ENCODE data around the genes CRHR1, LRRC37A2 and WNT3.

GRCh38 chr17:45224951-45225830 lies 3.5 kb downstream of the FMNL1 start:
- RRBS, result 5% methylated on average over 2 of the region's 10 CpGs

GRCh38 chr17:45235856-45236348 lies 14.2 kb downstream of the FMNL1 start:
- RRBS, result no CpG with 5 or more reads among the region's 13 CpGs

- RRBS, result no CpG with 5 or more reads among the region's 19 CpGs
These were observed 17.1 kb downstream of the SPATA32 start for GRCh38 chr17:45244556-45245406.

DNA sequence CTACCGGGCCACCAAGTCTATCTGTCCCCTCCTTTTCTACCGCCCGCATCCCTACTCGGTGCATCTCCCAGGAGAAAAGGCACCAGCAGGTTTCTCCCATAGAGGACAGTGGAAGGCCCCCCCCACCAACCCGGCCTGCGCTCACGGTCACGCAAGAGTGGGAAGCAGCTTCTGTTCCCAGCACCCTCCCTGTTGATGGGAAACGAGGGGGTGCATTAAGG lies 26.8 kb upstream of the SPATA32 start:
- RRBS, result no CpG with 5 or more reads among the region's 9 CpGs

DNA sequence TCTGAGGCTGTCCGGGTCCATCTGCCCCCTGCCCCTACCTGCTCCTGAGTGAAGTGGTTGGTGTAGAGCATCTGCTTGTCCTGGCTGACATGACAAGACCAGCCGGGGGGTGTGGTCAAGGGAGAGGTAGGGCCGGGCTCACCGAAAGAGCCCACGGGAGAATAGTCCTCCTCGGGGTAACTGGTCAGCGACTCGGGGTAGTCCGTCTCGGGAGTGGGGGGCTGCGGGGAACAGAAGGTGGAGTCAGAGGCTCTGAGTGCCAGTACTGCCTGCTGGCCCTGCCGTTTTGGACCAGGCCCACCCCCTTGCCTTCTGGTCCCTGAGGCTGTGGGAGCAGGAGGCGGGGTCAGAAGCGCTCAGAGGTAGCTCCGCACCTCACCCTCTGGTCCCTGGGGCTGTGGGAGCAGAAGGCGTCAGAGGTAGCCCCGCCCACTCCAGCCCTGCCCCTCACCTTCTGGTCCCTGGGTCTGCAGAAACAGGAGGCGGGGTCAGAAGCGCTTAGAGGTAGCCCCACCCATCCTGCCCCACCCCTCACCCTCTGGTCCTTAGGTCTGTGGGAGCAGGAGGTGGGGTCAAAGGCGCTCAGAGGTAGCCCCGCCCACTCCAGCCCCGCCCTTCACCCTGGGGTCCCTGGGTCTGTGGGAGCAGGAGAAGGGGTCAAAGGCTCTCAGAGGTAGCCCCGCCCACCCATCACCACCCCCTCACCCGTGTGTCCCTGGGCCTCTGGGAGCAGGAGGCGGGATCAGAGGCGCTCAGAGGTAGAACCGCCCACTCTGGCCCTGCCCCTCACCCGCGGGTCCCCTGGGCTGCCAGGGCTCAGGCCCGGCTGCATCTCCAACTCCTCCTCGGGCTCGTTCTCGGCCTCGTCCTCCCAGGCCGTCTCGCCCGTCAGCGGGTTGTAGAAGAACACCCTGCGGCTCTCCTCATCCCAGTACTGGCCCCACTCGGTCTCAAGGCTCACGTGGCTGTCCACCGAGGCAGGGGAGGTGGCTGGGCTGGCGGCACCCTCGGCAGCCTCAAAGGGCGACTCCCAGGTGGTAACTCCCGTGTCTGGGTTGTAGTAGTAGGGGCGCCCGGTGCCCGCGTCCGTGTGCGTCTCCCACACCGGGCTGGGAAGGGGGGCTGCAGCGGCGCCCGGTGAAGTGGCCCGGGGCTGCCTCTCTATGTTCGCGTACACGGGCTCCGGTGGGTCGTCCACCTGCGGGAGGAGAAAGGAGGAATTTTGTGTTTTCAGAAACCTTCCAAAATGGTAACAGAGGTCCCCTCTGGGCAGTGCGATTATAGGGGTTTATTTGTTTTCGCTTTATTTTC lies 27.3 kb downstream of the ARHGAP27 start:
- RRBS, result 92% methylated on average over 2 of the region's 65 CpGs

DNA sequence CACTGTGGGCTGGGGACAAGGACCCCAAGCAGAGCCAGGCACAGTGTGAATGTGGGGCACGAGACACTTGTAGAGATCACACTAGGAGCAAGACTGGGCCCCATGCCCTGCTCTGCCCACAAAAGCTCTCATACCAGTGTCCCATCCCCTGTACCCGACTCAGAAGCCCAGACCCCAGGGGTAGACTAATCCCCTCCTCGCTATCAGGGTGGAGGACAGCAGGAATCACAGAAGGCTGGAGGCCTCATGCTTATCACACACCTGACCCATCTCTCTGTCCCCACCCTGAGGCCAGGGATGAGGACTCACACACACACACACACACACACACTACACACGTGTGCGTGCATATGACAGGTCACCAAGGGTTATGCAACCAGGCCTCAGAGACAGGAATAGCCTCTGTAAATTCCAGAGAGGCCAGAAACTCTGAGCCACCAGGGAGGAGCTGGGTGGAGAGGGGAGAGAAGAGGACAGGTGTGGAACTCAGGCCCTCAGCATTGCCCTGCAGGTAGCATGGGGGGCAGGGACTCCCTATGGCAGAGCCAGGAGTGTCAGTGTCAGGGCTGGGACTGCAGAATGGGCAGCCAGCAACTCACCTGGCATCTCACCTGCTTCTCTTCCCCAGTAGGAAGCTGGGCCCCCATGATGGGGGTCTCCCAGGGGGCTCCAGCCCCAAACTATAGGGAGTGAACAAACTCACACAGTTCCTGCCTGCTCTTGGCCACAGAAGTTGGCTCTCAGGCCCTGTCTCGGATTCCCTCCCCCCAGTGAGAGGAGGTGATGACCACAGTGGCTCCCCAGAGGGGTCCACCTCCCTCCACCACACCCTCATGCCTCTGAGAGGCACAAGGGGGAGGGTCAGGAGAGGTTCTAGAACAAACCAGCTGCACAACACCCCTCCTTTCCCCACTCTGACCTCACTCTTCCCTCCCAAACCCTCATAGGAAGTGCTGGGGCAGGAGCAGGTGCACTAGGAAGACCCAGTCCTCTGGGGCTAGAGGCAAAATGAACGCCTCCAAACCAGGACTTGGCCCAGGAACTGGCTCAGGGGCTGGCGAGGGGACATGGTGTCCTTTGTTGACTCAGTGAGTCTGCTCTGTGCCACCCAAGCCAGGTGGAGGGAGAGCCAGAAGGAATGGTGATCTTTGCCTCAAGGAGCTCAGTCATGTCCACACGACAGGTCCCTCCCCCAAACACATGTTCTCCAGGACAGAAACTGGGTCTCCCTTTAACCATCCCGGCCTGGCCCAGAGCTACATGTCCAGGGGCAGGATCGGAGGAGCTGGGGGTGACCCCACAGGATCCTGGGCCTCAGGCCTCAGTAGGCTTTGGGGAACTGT lies 20.7 kb downstream of the ARHGAP27 start:
- RRBS, result no CpG with 5 or more reads among the region's 11 CpGs

DNA sequence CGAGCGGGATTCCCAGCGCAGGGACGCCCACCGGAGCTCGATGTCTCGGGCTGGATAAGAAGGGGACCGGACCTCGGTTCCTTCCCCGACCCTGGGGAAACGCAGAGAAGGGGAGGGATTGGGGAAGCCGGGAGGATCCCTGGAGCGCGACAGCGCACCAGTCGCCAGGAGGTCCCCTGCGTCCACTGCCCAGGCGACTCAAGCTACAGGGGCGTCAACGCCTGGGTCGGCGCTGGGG lies 492 bp downstream of the ARHGAP27 start:
- RRBS, result 3% methylated on average over 7 of the region's 22 CpGs

GRCh38 chr17:45440081-45441123 lies 7.7 kb upstream of the ARHGAP27 start:
- RRBS, result no CpG with 5 or more reads among the region's 16 CpGs

DNA sequence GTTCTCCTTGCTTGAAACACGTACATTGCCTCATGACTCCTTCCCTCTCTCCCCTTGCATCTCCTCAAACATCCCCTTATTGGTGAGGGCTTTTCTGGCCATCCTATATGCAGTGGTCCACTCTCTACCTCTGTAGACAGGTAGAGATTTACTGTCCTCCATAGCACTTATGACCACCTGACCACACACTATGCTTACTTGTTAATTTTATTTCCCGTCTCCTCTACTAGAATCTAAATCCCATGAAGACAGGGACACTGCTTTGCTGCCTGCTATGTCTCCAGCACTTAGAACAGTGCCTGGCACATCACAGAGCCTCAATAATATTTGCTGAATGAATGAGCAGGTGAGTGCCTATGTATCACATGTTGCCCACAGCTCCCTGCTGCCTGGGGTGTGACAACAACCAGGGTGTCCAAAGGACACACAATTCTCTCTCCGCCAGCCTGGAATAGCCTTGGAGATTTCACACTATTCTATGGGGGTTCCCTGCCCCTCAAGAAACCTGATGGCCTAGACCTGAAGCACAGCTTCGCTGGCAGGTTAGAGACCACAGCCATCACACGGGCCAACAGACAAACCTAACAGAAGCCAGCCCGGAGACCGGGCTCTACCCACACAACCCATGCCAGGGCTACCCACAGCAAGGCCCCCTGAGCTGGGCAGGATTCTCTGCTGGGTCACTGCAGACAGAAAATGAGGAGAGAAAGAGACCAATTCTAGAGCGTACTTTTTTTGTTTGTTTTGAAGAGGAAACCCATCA lies 23.6 kb upstream of the ARHGAP27 start:
- RRBS, result no CpG with 5 or more reads among the region's 8 CpGs

GRCh38 chr17:45641068-45641863 lies 142.9 kb upstream of the CRHR1 start:
- RRBS, result no CpG with 5 or more reads among the region's 11 CpGs

- RRBS, result 4% methylated on average over 39 of the region's 117 CpGs
These were observed at the start of gene CRHR1 for GRCh38 chr17:45783242-45784475. Gene CRHR1 (plus strand): TSS chr17:45784320.

GRCh38 chr17:46033225-46033840 lies 34.3 kb downstream of the STH start:
- RRBS, result no CpG with 5 or more reads among the region's 6 CpGs

- RRBS, result no CpG with 5 or more reads among the region's 2 CpGs
These were observed 74.0 kb downstream of the STH start for GRCh38 chr17:46072971-46073435.

GRCh38 chr17:46109712-46110131 lies 83.5 kb downstream of the KANSL1 start:
- RRBS, result no CpG with 5 or more reads among the region's 2 CpGs

GRCh38 chr17:46171833-46172378 lies 21.3 kb downstream of the KANSL1 start:
- RRBS, result no CpG with 5 or more reads among the region's 14 CpGs

DNA sequence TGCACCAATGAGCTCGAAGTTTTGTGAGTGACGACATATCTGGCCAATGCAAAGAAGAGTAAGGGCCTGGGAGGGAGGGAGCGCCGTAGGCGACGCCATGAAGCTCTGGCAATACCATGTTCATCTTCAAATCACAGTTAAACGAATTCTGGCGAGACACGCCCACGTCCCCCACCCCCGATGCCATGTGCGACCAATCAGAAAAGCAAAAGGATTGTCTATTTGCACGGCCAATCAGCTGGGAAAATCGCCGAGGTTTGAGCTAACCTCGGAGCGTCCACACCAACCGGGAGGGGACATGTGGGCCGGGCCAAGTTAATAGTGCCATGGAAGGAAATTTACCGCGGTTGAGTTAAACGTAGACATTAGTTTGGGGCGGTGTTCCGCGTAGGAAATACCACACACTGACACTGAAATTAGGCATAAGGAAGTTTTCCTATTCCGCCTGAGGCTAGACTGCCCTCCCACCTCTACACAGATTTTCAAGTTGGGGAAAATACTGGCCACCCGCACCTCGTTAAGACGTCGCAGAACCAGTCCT lies 320 bp upstream of the ARL17B start:
- RRBS, result no CpG with 5 or more reads among the region's 30 CpGs

DNA sequence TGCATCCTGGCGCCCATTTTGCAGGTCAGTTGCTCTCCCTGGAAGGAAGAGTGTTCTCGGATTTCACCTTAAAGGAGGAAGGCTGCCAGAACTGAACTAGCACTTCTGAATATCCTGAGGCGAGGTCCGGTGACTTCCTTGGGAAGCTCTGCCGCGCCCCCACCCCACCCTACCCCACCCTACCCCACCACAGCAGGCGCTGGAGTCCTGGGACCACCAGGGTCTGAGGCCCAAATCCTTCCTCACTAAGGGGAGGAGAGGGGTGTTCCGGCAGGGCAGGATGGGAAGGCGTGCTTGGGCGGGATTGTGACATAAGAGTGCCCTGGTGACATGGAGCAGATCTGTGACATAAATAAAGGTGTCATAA lies at the start of gene LRRC37A2:
Gene LRRC37A2 (plus strand): TSS at position 177 of the 367 bp plus-strand sequence.
- RRBS, result no CpG with 5 or more reads among the region's 10 CpGs

DNA sequence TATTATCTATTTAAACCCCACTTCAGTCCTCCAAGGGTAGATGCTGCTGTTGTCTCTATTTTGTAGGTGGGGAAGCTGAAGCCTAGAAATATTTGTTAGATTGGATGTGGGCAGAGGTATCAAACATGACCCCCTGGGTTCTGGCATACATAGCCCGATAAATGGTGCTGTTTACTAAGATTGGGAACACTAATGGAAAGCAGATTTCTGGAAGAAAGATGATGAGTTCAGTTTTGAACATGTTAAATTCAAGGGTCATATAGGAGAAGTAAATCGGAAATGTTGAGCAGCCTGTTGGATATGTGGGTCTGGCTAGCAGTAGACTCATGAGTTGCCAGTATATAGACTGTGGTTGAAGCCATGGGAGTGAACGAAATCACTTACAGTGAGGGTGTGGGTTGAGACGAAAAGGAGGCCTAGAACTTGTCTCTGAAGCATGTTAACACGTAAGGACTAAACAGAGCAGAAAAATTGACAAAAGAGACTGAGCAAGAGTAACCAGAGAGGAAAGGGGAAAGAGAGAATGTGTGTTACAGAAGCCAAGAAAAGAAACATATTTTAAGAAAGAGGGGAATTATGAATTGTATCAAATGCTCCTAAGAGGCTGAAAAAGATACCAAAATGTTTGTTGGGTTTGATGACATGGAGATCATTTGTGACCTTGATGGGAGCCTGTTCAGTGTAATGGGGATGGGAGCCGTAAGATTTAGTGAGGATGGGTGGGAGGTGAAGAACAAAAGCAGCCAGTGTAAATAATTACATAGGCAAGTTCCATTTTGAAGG lies 106.0 kb downstream of the WNT3 start:
- RRBS, result no CpG with 5 or more reads among the region's 6 CpGs

DNA sequence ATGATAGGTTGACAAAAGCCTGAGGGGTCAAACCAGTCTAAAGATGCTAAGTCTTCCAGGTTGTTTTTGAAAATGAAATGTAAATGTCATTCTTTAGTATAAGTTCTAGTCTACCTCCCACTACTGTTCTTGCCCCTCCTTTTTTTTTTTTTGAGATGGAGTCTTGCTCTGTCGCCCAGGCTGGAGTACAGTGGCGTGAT lies 102.5 kb downstream of the WNT3 start:
- RRBS, result no CpG with 5 or more reads among the region's 2 CpGs

- RRBS, result 2% methylated on average over 8 of the region's 39 CpGs
These were observed at the start of gene WNT3 for GRCh38 chr17:46818482-46818939. Gene WNT3 (minus strand): TSS chr17:46818692.